HCT116 (cell line): ENCODE data around the genes SRSF4, PTPRU and MATN1.

- RRBS: no CpG with 5 or more reads among the region's 2 CpGs
Measured at GRCh38 chr1:28928263-28928730, 13.9 kb downstream of the EPB41 start.

GRCh38 chr1:28982377-28982757 is 68.0 kb downstream of the EPB41 start:
- RRBS: no CpG with 5 or more reads among the region's 7 CpGs

DNA sequence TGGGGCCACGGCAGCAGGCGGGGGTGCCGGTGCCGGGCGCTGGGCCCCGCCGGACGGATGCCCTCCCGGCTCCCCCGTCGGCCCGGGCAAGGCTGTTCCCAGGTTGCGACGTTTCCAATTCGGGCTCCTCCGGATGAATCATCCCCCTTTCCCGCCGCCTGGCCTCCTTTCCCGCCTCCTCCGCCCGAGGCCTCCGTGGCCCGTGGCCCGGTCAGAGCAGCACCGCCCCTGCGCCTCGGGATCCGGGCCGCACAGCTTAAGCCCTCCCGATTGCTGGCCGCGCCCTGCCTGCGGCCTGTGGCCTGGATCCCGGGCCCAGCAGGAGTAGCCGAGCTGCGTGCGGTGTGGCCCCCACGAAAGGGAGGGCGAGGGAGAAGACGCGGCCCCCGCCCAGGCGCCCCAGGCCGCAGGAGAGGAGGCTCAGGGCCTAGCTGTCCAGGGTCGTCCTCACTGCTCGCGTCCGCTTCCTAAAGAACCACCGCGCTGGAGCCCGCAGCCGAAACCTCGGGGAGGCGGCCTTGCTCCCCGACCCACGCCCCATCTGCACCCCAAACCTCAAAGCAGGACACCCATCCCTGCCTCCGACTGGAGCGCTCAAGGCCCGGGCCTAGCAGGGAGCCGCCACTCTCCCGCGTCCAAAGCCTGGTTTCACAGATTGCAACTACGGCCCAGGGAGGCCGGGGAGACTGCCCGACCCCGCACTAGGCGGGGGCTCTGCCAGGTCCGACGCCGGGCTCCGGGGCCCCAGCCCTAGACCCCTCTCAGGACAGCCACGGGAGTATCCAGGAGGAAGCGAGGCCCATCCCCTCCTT is 901 bp downstream of the TMEM200B start:
- RRBS: 2% methylated on average over 31 of the region's 73 CpGs

DNA sequence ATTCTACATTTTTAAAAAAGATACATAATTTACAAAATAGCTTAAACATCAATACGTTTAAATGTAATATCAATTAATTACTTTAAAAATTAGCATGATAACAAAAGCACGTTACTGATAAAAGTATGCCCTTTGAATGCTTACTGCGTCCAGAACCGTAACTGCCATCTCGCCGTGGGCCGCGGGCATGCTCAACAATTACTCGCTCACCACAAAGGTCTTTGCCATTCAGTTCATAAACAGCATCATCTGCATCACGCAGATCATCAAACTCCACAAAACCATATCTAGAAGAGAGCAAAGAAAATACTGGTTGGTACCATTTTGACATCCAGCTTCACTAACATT is 21.5 kb downstream of the SRSF4 start:
- RRBS: no CpG with 5 or more reads among the region's 10 CpGs

- RRBS: no CpG with 5 or more reads among the region's 10 CpGs
Measured at GRCh38 chr1:29180556-29180973, 1.1 kb downstream of the SRSF4 start.

GRCh38 chr1:29181365-29182349 is at the start of gene SRSF4:
TSS of gene SRSF4 (minus strand) at chr1:29181900.
- RRBS: 1% methylated on average over 63 of the region's 109 CpGs

GRCh38 chr1:29236123-29237005 is at the start of gene PTPRU:
TSS of gene PTPRU (plus strand) at chr1:29236522.
- RRBS: 2% methylated on average over 60 of the region's 104 CpGs

DNA sequence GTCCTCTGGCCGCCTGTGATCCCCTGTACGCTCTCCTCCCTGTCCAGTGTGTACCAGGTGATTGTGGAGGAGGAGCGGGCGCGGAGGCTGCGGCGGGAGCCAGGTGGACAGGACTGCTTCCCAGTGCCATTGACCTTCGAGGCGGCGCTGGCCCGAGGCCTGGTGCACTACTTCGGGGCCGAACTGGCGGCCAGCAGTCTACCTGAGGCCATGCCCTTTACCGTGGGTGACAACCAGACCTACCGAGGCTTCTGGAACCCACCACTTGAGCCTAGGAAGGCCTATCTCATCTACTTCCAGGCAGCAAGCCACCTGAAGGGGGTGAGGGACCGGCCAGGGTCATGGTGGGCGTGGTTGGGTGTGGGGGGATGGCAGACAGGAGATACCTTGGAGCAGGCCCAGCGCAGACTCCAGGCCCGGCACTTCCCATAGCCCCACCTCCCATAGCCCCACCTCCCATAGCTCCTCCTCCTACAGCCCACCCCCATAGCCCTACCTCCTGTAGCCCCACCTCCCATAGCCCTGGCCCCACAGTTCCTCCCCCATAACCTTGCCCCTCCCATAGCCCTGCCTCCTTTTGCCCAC is 46.4 kb downstream of the PTPRU start:
- RRBS: 0% methylated on average over 2 of the region's 20 CpGs

DNA sequence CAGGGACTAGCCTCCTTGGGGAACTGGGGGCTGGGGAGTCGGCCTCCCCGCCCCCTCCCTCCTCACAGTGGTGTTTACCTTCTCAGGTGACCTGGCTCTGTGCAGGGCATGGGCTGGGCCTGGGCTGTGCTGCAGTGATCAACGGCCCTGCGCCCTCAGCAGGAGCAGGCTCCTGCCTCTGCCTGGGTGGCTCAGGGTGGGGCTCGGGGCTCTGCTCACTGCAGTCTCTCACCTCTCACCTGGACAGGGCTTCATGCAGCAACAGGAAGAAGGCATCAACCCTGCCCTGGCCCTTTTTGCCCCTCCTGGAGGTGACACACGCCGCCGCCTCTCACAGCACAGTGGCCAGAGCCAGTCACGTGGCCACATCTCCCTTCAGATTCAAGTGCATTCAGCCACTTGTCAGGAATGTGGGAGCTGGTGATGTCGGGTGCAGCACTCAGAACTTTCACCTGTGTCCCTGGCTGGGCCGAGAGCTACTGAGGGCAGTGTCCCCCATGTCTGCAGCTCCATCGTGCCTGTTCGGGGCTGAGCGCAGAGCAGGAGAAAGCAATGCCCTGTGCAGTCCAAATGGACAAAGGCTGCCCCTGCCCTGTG is 313.8 kb downstream of the PTPRU start:
- RRBS: no CpG with 5 or more reads among the region's 14 CpGs

- RRBS: no CpG with 5 or more reads among the region's 1 CpG
Measured at GRCh38 chr1:29999846-30000246, 723.5 kb downstream of the MATN1 start.

- RRBS: 50% methylated on average over 1 of the region's 9 CpGs
Measured at GRCh38 chr1:30438276-30438614, 285.1 kb downstream of the MATN1 start.

GRCh38 chr1:30718518-30719604 is 4.5 kb downstream of the MATN1 start:
- RRBS: 1% methylated on average over 28 of the region's 88 CpGs

DNA sequence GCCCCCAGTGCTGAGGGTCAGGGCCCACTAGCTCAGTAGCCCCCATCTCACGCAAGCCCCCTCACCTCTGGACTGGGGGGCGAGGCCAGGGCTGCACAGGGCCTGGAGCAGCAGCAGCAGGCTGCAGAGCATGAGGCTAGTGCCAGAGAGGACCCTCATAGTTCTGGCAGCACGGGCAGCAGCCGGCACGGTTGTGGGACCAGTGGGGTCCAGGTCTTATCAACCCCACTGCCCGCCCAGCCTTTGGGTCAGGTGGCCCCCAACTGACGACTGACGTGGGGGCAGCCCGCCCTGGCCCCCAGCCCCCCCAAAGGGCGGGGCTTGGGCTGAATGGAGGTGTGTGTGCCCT is at the start of gene MATN1:
Gene MATN1, minus strand, starts transcription at position 193 of the 349 bp plus-strand sequence.
- RRBS: no CpG with 5 or more reads among the region's 10 CpGs

DNA sequence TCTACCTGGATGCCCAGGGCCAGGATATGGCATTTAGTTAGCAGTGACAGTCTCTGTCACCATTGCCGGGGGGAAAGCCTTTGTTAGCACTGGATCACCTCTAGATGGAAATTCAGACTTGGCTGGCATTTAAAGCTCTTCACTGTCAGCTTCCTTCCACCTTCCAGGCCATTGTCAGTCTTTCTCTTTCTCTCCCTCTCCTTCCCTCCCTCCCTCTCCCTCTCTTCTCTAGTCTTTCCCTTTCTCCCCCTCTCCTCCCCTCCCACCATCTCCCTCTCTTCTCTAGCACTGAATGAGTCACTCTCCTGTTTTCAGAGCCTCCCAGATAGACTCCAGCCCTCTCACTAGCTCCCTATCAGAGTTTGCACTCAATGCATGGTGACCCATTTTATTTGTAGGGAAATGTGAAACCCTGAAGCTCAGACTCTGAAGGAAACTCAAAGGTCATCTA is 4.3 kb upstream of the MATN1 start:
- RRBS: no CpG with 5 or more reads among the region's 1 CpG

DNA sequence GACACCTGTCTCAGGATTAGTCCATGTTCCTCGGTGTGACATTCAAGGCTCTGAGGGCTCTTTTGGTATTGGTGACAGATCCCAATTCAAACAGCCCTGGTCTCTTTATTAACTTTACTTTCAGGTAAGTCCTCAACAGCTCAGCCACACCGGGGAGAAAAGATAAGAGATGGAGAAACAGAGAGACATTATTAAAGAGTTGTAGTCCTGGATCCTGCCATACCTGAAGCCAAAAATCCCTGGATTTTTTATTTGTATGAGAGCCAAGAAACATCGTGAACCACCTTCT is 7.8 kb upstream of the MATN1 start:
- RRBS: no CpG with 5 or more reads among the region's 3 CpGs

- RRBS: no CpG with 5 or more reads among the region's 13 CpGs
Measured at GRCh38 chr1:30740730-30741408, 16.7 kb downstream of the LAPTM5 start.

DNA sequence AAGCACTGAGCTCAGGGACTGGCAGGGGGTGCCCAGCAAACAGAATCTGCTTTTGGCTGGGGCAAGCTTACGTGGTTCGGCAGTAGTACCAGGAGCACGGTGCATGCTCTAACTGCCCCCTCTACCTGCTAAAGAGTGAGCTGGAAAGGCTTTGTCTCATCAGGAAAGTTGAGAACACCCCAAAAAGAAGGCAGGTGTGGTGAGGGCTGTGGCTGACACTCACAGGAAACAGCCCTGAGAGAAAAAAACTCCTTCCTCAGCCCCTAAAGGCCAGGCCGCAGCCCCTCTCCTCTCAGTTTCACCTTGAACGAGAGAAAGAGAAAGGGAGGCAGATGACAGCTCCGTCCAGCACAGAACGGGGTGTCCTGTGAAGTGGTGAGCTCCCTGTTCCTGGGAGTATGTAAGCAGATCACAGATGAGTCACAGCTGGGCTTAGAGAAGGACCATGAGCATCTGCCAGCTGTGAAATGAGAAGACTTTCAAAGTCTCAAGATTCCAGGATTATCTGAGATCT is 13.5 kb downstream of the LAPTM5 start:
- RRBS: no CpG with 5 or more reads among the region's 7 CpGs

DNA sequence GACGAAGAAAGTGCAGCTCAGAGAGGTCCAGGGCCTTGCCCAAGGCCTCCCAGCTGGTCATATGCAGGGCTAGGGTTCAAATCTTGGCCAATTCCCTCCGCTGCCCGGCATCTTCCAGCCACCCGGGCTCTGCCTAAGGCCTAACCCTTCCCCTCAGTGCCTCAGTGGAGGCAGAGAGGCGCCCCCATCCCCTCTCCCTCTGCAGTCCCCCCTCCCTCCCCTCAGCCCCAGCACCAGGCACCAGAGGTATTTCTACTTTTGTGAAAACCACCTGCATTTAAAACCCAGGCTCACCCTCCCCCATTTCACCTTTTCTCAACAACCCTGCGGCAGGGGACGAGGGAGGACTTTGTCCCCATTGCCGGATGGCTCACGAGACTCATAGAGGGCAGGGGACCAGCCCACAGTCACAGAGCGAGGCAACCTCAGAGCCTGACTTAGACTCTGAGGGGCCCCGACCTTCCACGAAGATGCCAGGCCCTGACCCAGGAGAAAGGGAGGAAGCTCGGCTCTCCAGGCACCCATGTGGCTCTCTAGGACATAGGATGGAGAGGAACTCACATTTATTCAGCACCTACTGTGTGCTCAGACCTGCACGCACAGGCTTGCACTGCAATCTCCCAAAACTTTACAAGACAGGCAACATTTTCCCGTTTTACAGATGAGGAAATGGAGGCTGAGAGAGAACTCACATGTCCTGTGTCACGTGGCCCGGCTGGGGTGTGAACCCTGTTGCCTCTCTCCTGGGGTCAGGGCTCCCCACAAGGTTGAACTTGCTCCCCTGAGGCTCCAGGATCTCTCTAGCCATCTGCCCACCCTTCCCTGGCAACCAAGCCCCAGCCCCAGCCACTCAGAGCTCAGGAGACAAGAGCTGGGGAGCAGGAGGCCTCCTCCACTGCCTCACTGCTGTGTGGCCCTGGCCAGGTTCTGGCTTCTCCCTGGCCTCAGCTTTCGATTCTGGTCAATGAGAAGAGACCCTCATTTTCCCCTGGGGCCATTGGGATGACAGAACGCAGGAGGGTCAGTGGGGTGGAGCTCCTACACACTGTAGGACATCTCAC is 12.0 kb downstream of the LAPTM5 start:
- RRBS: no CpG with 5 or more reads among the region's 19 CpGs

- RRBS: no CpG with 5 or more reads among the region's 6 CpGs
Measured at GRCh38 chr1:30762382-30763065, 5.0 kb upstream of the LAPTM5 start.

DNA sequence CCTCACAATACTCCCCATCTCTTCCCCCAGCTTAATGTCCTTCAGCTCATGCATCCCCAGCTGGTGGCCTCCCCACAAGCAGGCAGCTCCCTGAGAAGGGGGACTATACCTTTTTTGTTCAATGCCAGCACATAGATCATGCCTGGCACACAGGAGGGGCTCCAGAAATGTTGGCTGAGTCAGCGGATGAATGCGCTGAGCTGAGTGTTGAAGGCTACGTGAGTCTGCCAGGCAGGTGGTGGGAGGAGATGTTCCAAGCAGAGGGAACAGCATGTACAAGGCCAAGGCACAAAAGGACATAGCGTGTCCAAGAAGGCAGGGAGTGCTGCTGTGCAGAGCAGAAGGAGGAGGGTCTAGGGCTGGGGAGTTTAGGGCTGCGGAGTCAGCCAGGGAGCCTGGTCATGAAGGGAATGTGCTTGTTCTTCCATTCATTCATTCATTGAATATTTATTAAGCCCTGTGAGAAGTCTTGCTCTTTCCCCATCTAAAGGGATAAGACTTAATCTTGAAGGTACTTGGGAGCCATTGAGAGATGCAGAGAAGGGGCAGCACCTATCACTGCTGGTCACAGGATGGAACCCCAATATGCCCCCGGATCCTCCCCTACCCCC is 31.0 kb upstream of the LAPTM5 start:
- RRBS: no CpG with 5 or more reads among the region's 6 CpGs